Measurements from ENCODE around the gene SAMD8.

GRCh38 chr10:74175558-74176095 lies 24.6 kb downstream of the ADK start:
- RRBS: no CpG with 5 or more reads among the region's 2 CpGs

- RRBS: no CpG with 5 or more reads among the region's 4 CpGs
Measured at GRCh38 chr10:74249837-74250640, 99.0 kb downstream of the ADK start.

GRCh38 chr10:75111079-75111794 lies at the start of gene SAMD8:
Gene SAMD8, plus strand, starts transcription at chr10:75111656.
- RRBS: 1% methylated on average over 31 of the region's 68 CpGs

- RRBS: no CpG with 5 or more reads among the region's 1 CpG
Measured at GRCh38 chr10:75136808-75137277, 25.4 kb downstream of the SAMD8 start.

- RRBS: no CpG with 5 or more reads among the region's 5 CpGs
Measured at GRCh38 chr10:75156753-75157708, 45.6 kb downstream of the SAMD8 start.

GRCh38 chr10:75263686-75264273 lies 28.0 kb upstream of the COMTD1 start:
- RRBS: no CpG with 5 or more reads among the region's 4 CpGs

DNA sequence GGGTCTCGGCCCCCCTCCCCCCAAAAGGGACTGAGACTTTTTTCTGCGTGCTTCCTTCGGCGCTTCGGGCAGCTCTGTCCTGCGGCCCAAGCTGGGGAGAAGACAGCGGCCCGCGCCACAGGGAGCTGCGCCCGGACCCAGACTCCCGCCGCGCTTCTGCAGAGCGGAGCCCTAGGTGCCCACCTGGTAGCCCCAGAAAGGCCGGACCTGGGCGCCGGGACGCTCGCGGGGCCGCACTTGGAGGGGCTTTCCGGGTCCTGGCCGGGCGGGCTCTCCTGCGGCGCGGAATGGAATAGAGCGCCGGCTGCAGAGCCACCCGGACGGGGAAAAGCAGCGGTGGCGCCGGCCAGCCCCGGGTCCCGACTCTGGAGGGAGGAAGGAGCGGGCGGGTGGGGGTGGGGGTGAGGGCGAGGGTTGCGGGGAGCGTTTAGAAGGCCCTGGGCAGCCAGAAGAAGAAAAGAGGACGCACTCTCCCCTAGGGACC lies 4.7 kb downstream of the ZNF503 start:
- RRBS: 7% methylated on average over 16 of the region's 43 CpGs

GRCh38 chr10:75403285-75404077 lies 1.9 kb upstream of the ZNF503 start:
- RRBS: 3% methylated on average over 12 of the region's 58 CpGs

- RRBS: 2% methylated on average over 10 of the region's 82 CpGs
Measured at GRCh38 chr10:75404753-75405905, 3.6 kb upstream of the ZNF503 start.

- RRBS: no CpG with 5 or more reads among the region's 2 CpGs
Measured at GRCh38 chr10:75450142-75450367, 18.6 kb downstream of the LRMDA start.

DNA sequence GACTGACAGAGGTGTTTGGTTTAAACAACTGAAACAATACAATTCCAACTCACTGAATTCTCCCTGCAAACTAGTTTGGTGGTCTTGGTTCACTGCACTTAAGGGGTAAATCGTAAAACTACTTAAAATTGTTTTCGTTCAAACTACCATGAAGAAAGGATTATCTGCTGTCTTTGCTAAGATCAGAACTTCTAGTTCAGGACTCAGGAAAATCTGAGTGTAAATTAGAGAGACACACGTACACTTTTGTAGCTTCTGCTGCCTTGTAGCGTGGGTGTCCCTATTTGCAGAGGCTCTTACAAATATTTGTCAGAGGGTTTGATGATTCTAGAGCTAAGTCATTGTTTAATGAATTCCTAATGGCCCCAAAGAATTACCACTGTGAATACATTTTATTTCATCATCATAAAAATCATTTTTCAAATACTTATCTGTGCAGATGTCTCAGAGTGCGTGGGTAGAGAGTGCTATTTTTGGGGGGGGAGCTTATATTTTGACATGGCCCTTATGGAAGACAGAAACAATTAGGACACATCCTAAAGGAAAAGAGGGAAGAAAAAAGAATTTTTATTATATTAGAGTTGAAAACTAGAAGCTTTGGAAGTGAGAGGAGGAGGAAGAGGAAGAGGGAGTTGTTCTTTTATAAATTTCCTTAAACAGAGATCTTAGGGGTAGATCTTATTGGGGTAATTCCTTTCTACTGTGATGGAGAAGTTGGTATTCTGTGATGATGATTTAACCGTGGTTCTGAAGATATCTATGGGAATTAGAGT lies 315.0 kb downstream of the LRMDA start:
- RRBS: no CpG with 5 or more reads among the region's 6 CpGs

- RRBS: no CpG with 5 or more reads among the region's 14 CpGs
Measured at GRCh38 chr10:76778957-76780099, 858.3 kb downstream of the KCNMA1 start.

GRCh38 chr10:77192982-77193588 lies 444.5 kb downstream of the KCNMA1 start:
- RRBS: no CpG with 5 or more reads among the region's 3 CpGs

DNA sequence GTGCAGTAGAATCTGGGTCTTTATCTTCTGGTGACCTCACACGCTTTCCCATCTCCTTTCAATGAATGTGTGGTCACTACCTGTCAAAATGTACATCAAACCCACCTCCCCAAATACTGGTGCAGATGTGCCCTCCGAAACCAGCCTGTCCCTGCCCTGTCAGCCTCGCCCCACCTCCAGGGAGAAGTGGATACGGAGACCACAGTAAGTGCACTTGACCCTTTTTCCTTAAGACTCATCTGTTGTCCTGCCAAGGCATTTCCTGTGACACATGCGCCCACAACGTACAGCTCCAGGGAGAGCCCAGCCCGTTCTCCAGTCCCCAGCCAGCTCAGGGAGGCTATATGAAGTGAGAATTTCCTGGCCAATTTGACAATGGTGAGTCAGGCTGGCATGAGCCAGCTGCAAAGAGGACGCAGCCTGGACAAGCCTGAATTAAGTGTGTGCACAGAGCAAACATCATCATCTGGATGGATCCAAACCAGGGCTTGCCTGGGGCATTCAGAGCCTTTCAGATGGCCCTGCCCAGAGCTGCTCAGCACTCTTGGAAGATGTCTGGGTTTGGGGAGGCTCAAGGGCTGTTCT lies 244.8 kb downstream of the KCNMA1 start:
- RRBS: no CpG with 5 or more reads among the region's 8 CpGs

DNA sequence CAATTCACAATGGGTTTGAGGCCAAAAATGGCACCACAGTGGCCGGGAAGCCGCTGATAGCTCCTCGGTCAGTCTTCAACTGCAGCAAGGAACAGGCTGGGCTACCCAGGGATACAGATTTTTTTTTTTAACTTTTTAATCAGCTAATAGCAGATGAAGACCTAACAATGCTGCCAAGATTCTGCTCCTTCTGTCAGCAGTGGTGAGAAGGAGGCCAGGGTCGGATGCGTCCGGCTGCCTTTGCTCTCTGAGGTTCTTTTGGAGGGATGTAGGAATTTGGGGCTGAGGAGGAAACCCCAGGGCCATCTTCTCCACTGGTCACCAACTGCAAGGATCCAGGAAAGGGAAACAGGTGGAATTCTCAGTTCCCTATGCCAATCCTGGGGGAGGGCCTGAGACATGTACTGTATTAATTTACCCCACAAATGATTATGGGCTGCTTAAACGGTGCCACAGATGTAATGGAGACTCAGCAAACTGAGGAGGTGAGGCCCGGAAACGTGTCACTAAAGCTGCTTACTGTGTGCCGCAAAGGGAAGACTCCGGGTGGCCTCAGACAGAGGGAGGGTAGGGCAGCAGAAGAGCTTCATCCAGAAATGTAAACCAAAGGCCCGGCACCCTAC lies 167.7 kb downstream of the KCNMA1 start:
- RRBS: 96% methylated on average over 2 of the region's 12 CpGs

DNA sequence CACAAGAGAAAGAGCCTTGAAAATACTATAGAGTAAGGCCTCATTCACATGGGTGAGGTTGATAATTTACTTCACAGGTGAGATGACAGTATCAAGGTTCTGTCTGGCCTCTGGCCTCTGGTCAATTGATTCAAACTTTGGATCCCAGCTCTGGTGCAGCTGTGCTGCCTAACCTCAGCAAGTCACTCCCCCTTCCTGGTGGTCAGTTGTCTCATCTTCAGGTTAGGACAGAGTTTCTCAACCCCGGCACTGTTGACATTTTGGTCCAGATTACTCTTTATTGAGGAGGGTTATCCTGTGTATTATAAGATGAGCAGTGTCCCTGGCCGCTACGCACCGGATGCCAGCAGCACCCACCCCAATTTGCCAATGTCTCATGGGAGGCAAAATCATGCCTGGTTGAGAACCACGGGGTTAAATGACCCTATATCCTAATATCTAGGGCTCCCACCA lies 147.8 kb downstream of the KCNMA1 start:
- RRBS: 99% methylated on average over 4 of the region's 5 CpGs

DNA sequence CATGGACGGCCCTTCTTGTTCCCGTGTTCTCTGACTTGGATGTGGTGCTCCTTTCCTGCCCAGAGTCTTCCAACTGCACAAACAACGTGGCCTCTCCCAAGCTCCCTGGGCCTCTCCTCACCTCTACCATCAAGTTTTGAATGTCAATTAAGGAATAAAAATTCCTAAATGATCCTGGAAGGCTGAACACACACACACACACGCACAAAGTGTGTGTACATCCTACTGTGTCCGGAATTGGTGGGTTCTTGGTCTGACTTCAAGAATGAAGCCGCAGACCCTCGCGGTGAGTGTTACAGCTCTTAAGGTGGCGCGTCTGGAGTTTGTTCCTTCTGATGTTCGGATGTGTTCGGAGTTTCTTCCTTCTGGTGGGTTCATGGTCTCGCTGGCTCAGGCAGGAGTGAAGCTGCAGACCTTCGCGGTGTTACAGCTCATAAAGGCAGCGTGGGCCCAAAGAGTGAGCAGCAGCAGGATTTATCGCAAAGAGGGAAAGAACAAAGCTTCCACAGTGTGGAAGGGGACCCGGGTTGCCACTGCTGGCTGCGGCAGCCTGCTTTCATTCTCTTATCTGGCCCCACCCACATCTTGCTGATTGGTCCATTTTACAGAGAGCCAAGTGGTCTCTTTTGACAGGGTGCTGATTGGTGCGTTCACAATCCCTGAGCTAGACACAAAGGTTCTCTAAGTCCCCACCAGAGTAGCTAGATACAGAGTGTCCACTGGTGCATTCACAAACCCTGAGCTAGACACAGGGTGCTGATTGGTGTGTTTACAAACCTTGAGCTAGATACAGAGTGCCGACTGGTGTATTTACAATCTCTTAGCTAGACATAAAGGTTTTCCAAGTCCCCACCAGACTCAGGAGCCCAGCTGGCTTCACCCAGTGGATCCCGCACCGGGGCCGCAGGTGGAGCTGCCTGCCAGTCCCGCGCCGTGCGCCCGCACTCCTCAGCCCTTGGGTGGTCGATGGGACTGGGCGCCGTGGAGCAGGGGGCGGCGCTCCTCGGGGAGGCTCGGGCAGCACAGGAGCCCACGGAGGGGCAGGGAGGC lies 47.9 kb downstream of the KCNMA1 start:
- RRBS: no CpG with 5 or more reads among the region's 37 CpGs

DNA sequence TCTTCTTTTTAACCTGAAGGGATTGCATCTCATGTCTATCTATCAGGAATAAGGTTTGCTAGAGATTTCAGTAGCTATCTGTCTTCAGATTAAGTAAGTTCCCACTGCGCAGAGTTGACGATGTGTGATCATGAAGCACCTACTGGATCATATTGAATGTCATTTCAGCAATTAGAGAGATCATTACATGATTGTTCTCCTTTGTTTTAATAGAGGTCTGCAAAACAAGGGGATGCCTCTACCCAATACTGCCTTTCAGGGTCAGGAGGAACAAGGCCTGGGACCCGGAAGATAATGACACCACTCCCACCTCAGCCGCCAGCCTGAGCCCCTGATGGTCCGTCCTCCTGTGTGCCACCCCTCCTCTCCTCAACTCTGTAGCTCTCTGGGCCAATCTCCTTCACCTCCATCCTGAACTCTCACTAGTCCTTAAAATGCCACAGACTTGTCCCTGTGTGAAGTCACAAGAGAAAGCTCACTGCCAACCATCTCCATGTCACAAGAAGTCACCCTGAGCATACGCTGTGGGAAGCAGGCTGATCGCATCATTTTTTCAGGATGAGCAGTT lies 38.0 kb downstream of the KCNMA1 start:
- RRBS: no CpG with 5 or more reads among the region's 7 CpGs

DNA sequence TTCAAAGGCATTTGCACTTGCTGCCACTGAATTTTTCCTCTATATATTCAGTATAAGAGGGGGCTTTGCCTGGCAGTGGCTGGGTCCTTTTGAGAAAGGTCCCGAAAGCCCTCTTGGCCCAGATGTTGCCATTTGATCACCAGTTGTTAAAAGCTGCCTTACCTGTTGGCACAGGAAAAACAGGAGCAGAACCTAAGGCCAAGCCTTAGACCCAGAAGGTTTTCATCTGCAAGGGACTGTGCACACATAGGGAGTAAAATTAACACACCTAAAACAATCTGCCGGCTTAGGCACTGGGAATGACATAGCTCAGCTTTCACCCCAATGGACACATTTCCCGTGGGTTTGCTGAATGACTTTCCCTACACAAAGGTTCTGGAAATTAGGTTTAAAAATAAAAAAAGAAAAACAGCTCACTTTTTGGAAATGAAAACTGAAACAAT lies 40.6 kb downstream of the POLR3A start:
- RRBS: no CpG with 5 or more reads among the region's 3 CpGs

DNA sequence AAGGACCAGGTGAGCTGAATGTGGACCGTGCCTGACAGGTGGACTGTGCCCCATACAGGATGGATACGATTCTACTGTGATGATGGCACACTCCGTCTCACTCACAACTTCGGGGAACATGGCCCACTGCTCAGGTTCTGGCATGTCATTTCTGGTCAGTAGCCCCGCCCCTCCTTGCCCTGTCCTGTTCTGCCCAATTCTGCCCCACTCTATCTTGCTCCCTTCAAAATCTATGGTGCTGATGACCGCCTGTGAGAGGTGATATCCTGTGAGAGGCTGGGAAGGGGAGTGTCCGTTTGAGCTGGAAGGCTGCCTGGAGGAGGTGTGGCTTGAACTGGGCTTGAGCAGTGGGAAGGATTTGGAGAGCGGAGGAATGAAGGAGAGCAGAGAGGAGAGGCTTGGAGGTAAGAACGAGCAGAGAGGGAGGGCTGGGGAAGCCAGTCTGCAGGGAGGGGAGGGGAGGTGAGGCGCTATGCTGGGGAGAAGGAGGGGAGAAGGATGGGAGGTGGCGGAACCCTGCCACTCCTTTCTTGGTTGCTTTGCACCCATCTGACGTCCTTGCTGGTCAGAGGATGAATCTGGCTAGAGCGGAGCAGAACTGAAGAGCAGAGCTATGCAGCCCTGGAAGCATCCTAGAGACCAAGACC lies 145.3 kb downstream of the RPS24 start:
- RRBS: no CpG with 5 or more reads among the region's 13 CpGs